HT-29 (cell line): ENCODE measurements around the genes TEX13D and BCORL1.

DNA sequence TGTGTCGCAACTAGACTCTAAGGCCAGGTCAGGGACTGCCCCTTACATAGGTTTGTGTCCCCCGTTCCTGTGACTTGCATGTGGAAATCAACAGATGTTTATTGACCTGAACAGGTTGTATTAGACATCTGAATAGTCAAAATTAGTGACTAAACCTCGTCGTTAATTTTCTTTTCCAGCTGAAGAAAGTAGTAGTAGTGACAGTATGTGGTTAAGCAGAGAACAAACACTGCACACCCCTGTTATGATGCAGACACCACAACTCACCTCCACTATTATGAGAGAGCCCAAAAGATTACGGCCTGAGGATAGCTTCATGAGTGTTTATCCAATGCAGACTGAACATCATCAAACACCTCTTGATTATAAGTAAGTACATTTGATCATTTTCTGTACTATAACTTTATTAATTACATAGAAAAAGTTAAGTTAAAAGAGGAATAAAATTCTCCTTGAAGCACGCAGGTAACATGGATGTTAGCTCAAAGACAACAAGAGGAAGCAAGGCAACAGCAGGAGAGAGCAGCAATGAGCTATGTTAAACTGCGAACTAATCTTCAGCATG is 129.0 kb downstream of the STAG2 start:
- RAMPAGE, long total RNA = no peak

GRCh38 chrX:124332306-124332983 is at the start of gene TEX13D:
TEX13D (plus strand) TSS chrX:124332660.
- RAMPAGE, long total RNA = no peak

DNA sequence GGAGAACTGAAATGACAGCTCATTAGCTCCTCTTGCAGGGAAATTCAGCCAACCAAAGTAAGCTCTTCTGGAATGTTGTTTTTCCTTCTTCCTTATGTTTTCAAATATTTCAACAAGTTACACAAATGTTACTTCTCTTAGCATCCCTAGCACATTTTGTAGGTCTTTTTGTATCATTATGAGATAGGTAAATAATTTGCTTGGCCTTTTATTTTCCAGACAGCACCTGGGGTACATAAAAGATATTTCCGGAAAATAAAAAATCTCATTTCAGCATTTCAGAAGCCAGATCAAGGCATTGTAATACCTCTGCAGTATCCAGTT is 23.6 kb downstream of the SH2D1A start:
- RAMPAGE, long total RNA = no peak

- RAMPAGE, long total RNA = no peak
Measured at GRCh38 chrX:125204901-125206059, 114.4 kb upstream of the TEX13C start.

- RAMPAGE, long total RNA = no peak
Measured at GRCh38 chrX:129521409-129521846, 1.9 kb downstream of the SMARCA1 start.

GRCh38 chrX:129701778-129702265 is 37.0 kb upstream of the XPNPEP2 start:
- RAMPAGE, long total RNA = no peak

GRCh38 chrX:129781783-129782086 is 2.0 kb downstream of the SASH3 start:
- RAMPAGE, long total RNA = no peak

- RAMPAGE, long total RNA = no peak
Measured at GRCh38 chrX:129787505-129787878, 7.7 kb downstream of the SASH3 start.

DNA sequence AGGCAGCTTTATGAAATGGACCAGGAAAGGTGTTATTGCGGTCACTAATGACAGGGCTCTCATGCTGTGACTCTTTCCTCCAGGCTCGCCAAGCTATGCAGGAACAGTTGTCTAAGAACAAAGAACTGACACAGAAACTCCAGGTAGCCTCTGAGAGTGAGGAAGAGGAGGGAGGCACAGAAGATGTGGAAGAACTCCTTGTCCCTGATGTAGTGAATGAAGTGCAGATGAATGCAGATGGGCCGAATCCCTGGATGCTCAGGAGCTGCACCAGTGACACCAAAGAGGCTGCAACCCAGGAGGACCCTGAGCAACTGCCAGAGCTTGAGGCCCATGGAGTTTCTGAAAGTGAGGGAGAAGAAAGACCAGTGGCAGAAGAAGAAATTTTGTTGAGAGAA is 15.1 kb downstream of the UTP14A start:
- RAMPAGE, long total RNA = no peak

DNA sequence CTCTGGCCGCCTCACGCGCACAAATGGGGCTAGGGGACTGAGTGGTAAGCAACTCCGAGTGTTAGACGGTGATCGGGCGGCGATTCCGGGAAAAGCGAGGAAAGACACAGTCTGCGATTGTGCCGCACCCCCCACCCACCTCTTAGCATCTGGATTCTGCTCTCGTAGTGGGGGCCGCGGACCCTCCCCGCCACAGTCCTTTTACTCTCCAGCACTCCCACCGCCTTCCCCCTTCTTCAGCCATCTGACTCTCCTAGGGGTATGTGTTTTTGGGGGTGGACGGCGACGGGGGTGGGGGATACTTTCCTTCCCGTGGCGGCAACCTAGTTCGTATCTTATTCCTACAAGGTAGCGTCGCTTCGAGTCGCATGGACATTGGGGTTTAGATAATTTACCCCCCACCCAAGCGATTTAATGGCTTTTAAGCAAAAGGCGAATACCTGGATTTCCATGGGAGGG is 1.3 kb upstream of the BCORL1 start:
- RAMPAGE, long total RNA = no peak

DNA sequence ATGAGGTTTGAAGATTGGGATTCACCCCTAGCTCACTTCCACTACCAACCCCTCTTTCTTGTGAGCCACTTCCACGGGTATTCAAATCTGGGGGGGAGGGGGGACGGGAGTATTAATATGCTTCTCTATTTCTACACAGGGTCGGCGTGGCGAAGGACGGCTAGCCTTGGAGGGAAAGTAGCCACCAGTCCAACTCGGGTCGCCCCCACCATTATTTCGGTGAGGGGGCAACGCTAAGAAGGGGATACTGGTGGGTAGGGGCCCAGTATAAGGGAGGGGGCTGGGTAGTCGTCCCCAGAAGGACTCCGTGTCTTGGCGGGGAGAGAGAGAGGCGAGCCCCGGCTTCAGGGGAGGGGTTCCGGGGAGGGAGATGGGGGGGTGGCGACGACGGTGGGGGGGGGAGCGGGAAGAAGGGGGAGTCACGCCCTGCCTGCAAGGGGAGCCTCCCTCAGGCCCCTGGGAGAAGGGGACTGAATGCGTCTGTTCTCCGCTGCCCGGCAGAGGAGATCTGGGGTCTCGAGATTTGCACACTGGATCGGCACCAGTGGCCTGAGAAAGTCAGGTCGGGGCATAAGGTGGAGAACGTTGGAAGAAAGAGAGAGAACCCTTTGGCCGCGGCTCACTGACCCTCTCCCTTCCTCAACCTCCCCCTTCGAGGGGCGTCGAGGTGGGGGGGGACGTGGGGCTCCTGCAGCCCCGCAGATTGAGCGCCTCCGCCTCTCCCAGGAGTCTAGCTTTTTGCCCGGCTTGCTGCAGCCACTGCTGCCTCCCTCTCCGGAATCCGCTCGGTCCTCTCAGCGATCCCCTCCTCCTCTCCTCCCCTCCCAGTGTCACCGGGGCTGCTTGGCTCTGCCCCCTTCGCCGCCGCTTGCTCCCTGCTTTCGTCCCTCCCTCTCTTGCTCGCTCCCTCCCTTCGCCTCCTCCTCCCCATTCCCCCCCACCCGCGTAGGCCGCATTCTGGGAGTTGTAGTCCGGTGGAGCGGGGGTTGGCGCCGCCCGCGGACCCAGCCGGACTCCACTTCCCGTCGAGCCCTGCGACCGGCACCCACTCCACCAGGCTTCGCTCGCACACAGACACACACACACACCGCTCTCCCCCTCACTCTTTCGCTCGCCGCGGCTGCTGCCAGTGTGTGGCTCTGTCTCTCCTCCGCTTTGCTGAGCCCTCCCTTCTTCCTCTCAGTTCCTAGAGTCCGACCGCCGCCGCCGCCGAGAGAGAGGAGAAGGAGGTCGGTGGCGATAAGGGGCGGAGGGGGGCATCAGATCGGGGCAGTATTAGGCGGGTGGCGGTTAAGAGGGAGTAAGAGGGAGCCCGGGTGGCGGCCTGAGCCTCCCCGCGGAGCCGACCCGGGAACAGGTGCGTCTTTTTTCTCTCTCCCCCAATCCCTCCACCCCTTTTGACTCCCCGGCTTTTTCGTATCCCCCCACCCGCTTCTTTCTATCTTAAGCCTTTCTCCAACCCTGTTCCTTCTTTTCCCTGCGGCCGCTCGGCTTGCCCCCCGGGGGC is at the start of gene BCORL1:
Gene BCORL1 (plus strand): TSS at position 1,102 of the 1,507 bp plus-strand sequence.
- RAMPAGE, long total RNA = no peak

- RAMPAGE, long total RNA = no peak
Measured at GRCh38 chrX:129983861-129985091, 1.8 kb downstream of the BCORL1 start.

DNA sequence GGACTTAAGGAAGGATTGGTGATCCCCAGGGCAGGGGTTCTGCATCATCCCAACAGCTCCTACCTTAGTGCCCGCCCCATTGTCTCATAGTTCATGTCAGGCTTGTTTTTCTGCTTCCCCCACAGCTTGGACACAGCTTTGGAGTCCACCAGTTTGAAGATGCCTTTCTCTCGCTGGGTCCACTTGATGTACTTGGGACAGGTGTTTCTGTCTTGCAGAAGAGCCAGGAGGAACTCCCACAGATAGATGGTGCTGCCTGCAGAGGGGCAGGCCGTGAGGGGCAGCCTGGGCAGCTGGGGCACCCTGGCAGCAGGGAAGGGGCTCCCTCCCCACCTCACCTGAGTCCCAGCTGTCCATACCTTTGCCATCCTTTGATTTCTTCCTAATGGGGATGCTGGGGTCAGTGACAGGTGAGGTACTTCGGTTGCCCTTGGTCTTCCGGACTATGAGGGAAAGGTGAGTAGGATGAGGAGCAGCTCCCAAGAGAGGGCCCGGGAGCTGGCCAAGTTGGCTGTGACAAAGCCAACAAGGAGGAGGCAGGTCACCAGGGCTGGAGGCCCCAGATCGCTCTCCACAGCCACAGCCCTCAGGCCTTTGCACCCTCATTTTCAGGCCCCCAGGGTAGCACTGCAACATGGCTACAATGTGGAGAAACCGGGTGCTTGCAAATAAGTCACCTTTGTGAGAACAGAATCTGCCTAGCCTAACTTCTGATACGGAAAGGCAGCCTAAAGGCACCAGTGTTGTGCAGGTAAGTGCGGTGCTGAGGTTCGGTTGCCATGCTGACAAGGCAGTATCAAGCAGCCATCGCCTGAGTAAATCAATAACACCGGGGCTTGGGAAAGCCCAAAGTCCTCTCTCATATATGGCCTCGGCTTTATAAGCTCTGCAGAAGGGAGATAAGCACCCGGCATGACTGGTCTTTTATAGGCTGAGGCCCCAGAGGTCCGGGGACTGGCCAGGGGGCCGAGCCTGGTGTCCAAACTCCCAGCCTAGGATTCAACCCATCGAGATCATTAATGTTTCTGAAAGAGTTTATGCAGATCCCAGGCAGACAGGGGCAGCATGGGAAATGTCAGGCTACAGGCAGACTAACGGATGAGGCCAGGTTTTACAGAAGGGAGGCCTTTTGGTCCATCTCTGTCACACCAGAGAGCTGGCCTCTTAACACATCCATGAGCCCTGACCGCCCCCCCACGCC is 38.9 kb downstream of the ELF4 start:
- RAMPAGE, long total RNA = no peak

DNA sequence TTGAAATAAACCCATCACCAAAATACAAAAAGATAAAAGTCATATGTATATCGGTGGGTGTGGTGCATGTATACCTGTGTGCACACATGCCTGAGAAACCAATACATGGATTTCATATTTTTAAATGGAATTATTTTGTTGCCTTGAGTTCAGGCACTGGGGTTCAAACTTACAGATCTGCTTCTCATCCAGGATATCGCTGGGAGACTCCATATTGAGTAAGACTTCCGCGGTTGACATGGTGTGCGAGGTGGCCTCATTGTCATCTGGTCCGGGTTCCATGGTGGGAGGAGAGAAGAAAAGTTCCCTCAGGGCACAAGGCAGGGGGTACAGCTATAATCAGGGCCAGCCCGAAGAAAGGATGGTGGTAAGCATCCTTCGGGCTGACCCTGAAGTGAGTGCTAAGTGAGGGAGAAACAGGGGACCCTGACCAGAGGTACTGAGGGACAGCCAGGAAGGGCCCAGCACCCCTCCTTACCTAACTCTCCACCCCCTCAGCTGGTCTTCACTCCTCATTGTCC is 36.4 kb downstream of the ELF4 start:
- RAMPAGE, long total RNA = no peak

- RAMPAGE, long total RNA = no peak
Measured at GRCh38 chrX:130089518-130089954, 20.8 kb downstream of the ELF4 start.

GRCh38 chrX:130108953-130110085 is 978 bp downstream of the ELF4 start:
- RAMPAGE, long total RNA = no peak

- RAMPAGE, long total RNA = no peak
Measured at GRCh38 chrX:130256449-130256648, 12.3 kb downstream of the ZNF280C start.

GRCh38 chrX:130267338-130267826 is 1.3 kb downstream of the ZNF280C start:
- RAMPAGE, long total RNA = no peak

DNA sequence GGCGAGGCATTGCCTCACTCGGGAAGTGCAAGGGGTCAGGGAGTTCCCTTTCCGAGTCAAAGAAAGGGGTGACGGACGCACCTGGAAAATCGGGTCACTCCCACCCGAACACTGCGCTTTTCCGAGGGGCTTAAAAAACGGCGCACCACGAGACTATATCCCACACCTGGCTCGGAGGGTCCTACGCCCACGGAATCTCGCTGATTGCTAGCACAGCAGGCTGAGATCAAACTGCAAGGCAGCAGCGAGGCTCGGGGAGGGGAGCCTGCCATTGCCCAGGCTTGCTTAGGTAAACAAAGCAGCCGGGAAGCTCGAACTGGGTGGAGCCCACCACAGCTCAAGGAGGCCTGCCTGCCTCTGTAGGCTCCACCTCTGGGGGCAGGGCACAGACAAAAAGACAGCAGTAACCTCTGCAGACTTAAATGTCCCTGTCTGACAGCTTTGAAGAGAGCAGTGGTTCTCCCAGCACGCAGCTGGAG is 56.1 kb upstream of the ENOX2 start:
- RAMPAGE, long total RNA = no peak

- RAMPAGE, long total RNA = no peak
Measured at GRCh38 chrX:131831045-131831441, 192.1 kb upstream of the STK26 start.